Kidney (tissue), 2 donors: ENCODE data around the genes EPN3 and NME2.

DNA sequence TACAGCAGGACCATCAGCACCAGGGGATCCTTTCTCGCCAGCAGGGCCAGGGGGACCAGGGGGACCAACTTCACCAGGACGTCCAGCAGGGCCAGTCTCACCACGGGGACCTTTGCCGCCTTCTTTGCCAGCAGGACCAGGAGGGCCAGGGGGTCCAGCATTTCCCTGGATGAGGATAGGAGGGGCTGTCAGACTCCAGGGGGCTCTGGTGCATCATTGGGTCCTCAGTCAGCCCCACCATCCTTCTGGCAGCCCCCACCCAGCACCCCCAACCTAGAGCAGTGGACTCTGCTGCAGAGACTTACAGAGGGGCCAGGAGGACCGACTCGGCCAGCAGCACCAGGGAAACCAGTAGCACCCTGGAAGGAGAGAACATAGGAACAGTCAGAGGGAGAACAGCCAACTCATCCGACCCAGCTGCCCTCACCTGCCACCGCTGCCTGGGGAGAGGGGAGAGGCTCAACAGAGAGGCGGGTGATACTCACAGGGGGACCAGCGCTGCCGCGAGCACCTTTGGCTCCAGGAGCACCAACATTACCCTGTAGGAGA lies 12.0 kb downstream of the COL1A1 start:
- PRO-cap = no peak
- RRBS = no CpG with 5 or more reads among the region's 12 CpGs

DNA sequence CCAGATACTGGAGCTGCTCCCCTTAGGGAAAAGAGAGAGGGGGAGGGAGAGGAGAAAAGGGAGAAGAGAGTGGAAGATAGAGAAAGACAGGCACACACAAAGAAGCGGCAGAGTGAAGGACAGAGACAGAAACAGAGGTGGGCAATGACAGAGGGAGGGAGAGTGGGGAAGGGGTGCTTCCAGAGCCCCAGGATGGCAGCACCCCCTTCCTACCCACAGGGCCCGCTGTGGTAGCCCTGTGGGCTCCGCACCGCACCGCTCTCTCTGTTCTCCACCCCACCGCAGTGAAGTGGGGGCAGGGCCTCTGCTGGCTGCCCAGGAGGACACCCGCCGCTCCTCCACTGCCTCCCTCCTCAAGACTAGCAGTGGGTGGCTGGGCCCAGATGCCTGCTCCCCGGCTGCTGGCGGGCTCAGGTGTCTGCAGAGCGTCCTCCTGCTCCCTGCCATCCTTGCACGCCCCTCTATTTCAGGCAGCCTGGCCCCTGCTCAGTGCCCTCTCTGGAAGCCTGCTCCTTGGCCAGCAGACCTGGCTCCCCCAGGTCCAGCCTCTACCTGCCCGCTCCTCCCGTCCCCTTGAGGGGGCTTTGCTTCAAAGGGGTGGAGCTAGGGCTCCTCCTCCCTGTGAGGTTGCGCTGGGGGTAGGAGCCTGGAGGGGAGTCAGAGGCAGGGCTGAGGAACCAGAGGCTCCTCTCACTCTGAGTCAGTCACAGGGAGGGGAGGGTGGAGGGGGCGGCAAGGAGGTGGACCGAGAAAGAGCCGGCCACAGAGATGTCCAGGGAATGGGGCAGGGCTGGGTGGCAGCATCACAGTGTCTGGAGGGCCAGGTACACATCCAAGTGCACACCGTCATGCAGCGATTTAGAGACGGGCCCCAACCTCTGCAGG lies 10.0 kb upstream of the TMEM92 start:
- PRO-cap = no peak
- RRBS = no CpG with 5 or more reads among the region's 21 CpGs

DNA sequence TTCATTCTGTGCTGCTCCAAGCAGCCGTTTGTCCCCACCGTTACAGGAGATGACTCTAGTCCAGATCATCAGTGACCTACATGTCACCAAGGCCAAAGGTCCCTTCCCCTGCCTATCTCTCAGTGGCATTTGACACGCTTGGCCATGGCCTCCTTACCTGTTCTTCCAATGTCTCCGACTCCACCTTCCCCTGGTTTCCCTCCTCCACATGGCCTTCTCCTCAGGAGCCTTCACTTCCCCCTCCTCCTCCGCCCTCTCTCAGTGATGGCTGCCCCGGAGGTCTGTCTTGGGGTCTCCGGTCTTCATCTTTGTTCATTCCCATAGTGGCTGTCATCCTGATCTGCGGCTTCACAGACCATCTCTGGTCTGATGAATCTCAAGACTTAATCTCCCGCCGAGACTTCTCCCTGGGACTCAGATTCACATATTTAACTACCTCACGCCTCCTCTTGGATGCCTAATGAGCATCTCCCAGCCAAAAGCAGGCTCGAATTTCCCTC lies 9.6 kb downstream of the TMEM92 start:
- PRO-cap = no peak
- RRBS = no CpG with 5 or more reads among the region's 12 CpGs

DNA sequence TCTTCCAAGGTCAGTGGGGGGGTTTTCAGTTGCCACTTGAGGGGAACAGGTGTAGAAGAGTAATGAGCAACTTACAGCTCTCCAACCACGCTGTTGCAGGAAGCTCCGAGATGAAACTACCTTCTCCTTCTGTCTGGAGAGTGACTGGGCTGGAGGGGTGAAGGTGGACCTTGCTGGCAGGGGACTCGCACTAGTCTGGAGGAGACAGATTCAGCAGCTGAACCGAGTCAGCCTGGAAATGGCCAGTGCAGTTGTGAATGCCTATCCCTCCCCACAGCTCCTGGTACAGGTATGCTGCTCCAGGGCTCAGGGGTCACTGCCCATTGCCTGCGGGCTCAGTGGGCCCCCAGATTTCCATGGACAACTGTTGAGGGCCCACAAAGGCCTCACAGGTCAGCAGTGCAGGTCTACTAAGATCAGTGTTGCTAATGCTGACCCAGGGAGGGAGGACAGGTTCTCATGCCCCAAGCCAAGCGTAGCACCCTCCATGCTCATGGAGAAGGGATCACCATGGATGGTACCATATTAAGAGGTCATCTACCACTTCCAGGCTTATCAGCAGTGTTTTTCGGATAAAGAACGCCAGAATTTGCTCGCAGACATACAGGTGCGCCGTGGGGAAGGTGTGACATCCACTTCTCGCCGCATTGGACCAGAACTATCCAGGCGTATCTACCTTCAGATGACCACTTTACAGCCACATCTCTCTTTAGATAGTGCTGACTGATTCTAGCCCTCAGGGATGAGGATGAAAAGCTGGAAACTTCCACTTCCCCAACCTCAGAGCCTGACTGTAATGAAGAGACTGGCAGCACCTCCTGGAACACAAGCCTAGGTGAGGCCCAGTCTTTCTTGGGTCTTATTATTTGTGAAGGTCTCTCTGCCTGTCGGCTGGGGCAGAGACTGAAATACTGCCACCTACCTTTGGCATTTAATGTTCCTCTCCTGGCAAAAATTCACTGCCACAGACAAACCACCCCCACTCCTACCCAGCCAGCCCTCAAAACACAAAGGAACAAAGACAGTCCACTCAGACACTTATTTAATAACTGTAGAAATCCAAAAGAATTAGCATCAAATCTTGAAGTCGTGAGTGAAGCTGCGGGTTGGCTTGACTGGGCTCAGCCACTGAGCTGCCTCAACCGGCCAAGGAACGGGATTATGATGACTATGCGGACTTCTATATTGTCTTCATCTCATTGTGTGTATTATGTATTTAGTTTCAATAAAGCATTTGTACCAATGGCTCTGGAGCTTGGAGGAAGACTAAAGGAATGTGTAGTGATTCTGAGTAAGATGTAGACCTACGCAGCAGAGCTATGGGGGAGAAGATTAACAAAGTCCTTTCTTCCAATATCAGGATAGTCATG lies 7.7 kb downstream of the EME1 start:
- PRO-cap = no peak
- RRBS = no CpG with 5 or more reads among the region's 21 CpGs

GRCh38 chr17:50392235-50393029 lies 4.9 kb downstream of the LRRC59 start:
- PRO-cap = no peak
- RRBS = no CpG with 5 or more reads among the region's 10 CpGs

DNA sequence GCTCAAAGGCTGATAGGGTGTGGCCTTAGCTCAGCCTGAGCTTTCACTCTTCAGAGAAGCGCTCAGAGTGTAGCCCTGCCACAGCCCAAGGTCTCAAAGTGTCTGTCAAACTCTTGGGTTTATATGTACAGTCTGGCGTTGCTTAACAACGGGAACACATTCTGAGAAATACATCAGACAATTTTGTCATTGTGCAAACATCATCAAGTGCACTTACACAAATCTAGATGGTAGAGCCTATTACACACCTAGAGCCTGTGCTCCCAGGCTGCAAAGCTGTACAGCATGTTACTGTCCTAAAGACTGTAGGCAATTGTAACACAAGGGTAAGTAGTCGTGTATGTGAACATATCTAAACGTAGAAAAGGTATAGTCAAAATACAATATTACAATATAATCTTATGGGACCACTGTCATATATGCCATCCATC lies 20.8 kb downstream of the CHAD start:
- PRO-cap = no peak
- RRBS = no CpG with 5 or more reads among the region's 5 CpGs

DNA sequence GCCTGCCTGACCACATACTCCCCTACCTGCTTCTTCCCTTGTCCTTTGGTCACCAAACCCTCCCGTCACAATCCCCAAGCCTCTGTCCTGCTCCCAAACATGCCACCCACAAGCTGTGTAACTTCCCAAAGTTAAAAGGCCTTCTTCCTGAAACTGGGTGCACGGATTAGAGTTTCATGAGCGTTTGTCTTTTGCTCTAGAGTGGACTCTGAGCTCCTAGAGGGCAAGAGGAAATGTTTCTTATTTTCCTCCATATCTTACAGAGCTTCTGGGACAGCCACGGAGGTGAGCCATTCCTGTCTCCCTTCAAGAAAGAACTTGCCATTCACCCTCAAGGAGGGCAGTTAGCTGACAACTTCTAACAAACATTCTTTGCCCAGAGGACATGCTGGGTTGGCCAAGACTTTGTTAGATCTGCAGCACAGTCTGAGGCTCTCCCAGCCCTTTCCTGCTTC lies 2.7 kb upstream of the MYCBPAP start:
- PRO-cap = no peak
- RRBS = no CpG with 5 or more reads among the region's 4 CpGs

GRCh38 chr17:50532568-50532954 lies at the start of gene EPN3:
Gene EPN3 (plus strand): TSS chr17:50532735.
- PRO-cap = no peak
- RRBS = no CpG with 5 or more reads among the region's 16 CpGs

DNA sequence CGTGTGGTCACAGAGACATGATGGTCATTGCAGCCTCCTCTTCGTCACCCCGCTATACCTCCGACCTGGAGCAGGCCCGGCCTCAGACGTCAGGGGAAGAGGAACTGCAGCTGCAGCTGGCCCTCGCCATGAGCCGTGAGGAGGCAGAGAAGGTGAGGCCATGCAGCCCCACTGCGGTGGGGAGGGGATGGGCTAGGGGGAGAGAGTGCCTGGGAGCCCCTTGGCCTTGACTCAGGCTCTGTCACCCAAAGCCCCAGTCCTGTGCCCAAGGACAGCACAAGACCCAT lies 5.5 kb downstream of the EPN3 start:
- PRO-cap = no peak
- RRBS = no CpG with 5 or more reads among the region's 9 CpGs

GRCh38 chr17:50541688-50542368 lies 5.1 kb upstream of the SPATA20 start:
- PRO-cap = bidirectional peak, plus-strand start at chr17:50542280, minus-strand start at chr17:50542174
- RRBS = 7% methylated on average over 32 of the region's 70 CpGs

- PRO-cap = no peak
- RRBS = 21% methylated on average over 5 of the region's 29 CpGs
These were observed 4.3 kb upstream of the SPATA20 start for GRCh38 chr17:50542369-50543397.

GRCh38 chr17:50558683-50559176 lies 1.8 kb upstream of the CACNA1G start:
- PRO-cap = no peak
- RRBS = 2% methylated on average over 7 of the region's 33 CpGs

DNA sequence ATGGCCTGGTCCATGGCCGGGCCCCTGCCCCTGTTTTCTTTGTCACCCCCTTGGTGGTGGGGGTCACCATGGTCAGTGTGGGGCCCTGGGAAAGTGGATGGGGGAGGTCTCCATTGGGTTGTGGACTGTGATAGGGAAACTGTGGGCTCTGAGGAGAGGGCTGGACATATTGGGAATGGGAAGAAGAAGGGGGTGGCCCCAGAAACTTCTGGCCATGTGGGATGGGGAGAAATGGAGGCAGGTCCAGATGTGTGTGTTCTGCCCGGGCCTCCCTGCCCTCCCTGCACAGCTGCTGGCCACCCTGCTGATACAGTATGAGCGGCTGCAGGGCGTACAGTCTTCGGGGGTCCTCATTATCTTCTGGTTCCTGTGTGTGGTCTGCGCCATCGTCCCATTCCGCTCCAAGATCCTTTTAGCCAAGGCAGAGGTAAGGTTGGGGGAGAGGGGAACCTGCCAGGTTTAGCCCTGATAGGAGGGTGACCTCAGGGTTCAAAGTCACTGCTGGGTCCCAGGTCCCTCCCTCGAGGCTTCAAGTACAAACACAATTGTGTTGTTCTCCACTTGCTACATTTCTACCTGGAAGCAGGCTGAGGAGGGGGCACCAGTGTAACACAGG lies 22.2 kb downstream of the ABCC3 start:
- PRO-cap = no peak
- RRBS = no CpG with 5 or more reads among the region's 9 CpGs

GRCh38 chr17:50756691-50757631 lies 10.4 kb downstream of the ANKRD40CL start:
- PRO-cap = bidirectional peak, plus-strand start at chr17:50757310, minus-strand start at chr17:50757276
- RRBS = no CpG with 5 or more reads among the region's 8 CpGs

DNA sequence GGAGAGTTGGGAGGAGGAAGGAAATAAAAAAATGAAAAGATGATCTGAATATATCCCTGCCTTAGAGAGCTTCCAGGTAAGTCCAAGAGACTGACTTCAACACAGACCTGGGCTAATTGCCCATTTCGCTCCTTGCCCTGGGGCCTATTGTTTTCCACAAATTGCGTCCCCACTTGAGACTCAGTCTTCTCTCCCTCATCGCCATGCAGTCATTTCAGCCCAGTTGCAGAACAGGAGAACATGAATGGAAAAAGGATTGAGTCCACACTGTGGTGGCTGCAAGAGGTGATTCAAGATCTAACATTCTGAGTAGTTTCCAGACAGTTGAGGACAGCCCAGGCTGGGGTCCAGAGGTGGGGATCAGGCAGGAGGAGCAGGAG lies 21.6 kb upstream of the TOB1 start:
- PRO-cap = no peak
- RRBS = no CpG with 5 or more reads among the region's 3 CpGs

DNA sequence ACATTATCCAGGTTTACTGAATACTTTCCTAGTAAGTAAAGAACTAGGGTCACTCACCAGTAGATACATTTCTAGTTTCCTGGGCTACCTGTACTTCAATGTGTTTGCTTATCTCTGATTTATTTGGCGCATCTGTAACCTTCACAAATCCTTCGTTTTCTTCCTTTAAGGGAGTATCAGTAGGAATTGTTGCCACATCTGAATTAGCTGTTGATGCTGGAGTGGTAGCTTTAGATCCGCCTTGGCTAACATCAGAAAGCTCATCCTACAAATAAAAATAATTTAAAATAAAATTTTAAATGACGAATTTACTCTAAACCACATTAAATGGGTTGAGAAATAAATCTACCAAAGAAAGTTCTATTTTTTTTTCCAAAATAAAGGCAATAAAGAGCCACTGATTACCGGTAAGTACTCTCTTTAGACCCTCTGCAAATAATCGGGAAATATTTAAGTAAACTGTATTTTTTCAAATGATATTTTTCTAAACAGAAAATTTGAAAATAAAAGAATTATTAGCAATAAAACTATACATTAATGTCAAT lies 99.5 kb downstream of the SPAG9 start:
- PRO-cap = no peak
- RRBS = no CpG with 5 or more reads among the region's 6 CpGs

DNA sequence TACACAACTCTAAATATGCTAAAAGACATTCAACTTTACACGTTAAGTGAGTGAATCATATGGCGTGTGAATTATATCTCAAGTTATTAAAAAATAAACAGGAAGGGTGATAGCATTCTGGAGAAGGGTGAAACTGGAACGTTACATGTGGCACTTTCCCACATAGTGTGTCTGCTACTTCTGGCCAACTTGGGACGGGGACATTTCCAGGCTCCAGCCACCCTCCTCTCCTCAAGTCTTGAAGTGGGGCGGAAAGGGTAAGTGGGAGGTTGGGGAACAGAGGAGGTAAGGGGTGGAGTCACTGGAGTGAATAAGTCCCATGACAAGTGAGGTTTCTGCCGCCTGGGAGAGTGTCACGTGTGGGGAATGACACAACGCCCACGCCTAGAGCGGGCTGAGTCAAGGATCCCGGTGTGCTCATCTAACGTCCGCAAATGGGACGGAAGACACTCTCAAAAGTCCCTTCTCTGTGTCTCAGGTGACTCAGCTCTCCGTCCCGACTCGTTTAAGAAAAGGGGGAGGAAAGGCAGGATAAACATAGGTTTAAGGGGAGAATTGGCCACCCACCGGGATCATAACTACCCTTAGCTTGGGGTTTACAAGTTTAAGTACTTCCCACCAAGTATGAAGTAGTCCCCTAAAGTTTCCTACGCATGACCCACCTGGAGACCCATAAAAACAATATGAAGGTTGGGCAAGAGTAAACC lies 1.1 kb upstream of the SPAG9 start:
- PRO-cap = bidirectional peak, plus-strand start at position 381 of the sequence, minus-strand start at position 245 of the sequence
- RRBS = no CpG with 5 or more reads among the region's 19 CpGs

DNA sequence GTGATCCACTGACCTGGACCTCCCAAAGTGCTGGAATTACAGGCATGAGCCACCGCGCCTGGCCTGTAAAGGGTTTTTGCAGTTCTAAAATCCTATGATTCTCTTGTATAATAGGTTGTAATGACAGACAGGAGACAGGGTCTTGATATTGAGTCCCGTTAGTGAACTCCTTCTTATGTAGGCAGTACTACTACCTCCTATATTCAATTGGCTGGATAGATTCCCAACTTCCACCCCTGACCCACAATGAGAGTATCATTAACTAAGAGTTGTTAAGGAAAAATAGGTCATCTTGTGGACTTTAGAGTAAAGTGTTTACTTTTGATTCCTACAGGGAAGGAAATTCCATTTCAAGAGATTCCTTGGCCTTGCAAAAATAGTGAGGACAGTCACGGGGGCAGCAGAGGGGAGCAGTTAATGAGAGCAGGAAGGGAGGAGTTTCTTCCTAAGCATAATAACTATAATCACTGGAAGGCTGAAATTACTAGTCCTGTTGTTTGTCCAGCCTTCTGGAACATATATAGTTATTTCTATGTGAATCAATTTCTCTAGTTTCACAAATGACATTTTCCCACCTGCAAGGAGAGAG lies 5.3 kb upstream of the SPAG9 start:
- PRO-cap = no peak
- RRBS = no CpG with 5 or more reads among the region's 4 CpGs

GRCh38 chr17:51166112-51167006 lies at the start of gene NME2:
Gene NME2 (plus strand): TSS chr17:51166411.
- PRO-cap = bidirectional peak, plus-strand start at chr17:51166411, minus-strand start at chr17:51166229
- RRBS = 2% methylated on average over 65 of the region's 102 CpGs

GRCh38 chr17:54899501-54900240 lies 981 bp upstream of the TOM1L1 start:
- PRO-cap = no peak
- RRBS = 0% methylated on average over 1 of the region's 14 CpGs